ENCODE results near the genes CLCN4, ARHGAP6 and PRPS2.

- RAMPAGE, long total RNA, result no peak
- RRBS, 2 experiments, result no CpG with 5 or more reads among the region's 22 CpGs
CAGE:
- cytosol, long polyA minus RNA, result no peak
- cytosol, long polyA plus RNA, result no peak
- long polyA plus RNA, result no peak
- nucleolus, long total RNA, result no peak
- nucleus, long polyA plus RNA, result no peak
- nucleus, long total RNA, result no peak
Measured at GRCh38 chrX:10133889-10134861, 22.6 kb upstream of the CLCN4 start.

GRCh38 chrX:10143376-10144002 lies 13.3 kb upstream of the CLCN4 start:
- RAMPAGE, long total RNA, result no peak
- RRBS, 2 experiments, result no CpG with 5 or more reads among the region's 7 CpGs
CAGE:
- cytosol, long polyA minus RNA, result no peak
- cytosol, long polyA plus RNA, result no peak
- long polyA plus RNA, result no peak
- nucleolus, long total RNA, result no peak
- nucleus, long polyA plus RNA, result no peak
- nucleus, long total RNA, result no peak

GRCh38 chrX:10156348-10157489 lies at the start of gene CLCN4:
TSS of gene CLCN4 (plus strand) at chrX:10156975.
- RAMPAGE, long total RNA, result no peak
- RRBS, 2 experiments, result 7 to 20% methylated on average over 11 to 14 of the region's 31 CpGs
CAGE:
- cytosol, long polyA minus RNA, result no peak
- cytosol, long polyA plus RNA, result no peak
- long polyA plus RNA, result no peak
- nucleolus, long total RNA, result no peak
- nucleus, long polyA plus RNA, result no peak
- nucleus, long total RNA, result no peak

GRCh38 chrX:11266198-11266660 lies 27.0 kb upstream of the AMELX start:
- RAMPAGE, long total RNA, result no peak
- RRBS, 2 experiments, result no CpG with 5 or more reads among the region's 3 CpGs
CAGE:
- cytosol, long polyA minus RNA, result no peak
- cytosol, long polyA plus RNA, result no peak
- long polyA plus RNA, result no peak
- nucleolus, long total RNA, result no peak
- nucleus, long polyA plus RNA, result no peak
- nucleus, long total RNA, result no peak

GRCh38 chrX:11461547-11461731 lies 168.2 kb downstream of the AMELX start:
- RAMPAGE, long total RNA, result no peak
- RRBS, 2 experiments, result no CpG with 5 or more reads among the region's 3 CpGs
CAGE:
- cytosol, long polyA minus RNA, result no peak
- cytosol, long polyA plus RNA, result no peak
- long polyA plus RNA, result no peak
- nucleolus, long total RNA, result no peak
- nucleus, long polyA plus RNA, result no peak
- nucleus, long total RNA, result no peak

- RAMPAGE, long total RNA, result no peak
- RRBS, 2 experiments, result 30 to 71% methylated on average over 14 to 15 of the region's 55 CpGs
CAGE:
- cytosol, long polyA minus RNA, result start-site peak on the minus strand at chrX:11665358-11665365, 10 reads
- cytosol, long polyA plus RNA, result no peak
- long polyA plus RNA, result no peak
- nucleolus, long total RNA, result no peak
- nucleus, long polyA plus RNA, result no peak
- nucleus, long total RNA, result no peak
Measured at GRCh38 chrX:11664859-11665571, 705 bp downstream of the ARHGAP6 start.

DNA sequence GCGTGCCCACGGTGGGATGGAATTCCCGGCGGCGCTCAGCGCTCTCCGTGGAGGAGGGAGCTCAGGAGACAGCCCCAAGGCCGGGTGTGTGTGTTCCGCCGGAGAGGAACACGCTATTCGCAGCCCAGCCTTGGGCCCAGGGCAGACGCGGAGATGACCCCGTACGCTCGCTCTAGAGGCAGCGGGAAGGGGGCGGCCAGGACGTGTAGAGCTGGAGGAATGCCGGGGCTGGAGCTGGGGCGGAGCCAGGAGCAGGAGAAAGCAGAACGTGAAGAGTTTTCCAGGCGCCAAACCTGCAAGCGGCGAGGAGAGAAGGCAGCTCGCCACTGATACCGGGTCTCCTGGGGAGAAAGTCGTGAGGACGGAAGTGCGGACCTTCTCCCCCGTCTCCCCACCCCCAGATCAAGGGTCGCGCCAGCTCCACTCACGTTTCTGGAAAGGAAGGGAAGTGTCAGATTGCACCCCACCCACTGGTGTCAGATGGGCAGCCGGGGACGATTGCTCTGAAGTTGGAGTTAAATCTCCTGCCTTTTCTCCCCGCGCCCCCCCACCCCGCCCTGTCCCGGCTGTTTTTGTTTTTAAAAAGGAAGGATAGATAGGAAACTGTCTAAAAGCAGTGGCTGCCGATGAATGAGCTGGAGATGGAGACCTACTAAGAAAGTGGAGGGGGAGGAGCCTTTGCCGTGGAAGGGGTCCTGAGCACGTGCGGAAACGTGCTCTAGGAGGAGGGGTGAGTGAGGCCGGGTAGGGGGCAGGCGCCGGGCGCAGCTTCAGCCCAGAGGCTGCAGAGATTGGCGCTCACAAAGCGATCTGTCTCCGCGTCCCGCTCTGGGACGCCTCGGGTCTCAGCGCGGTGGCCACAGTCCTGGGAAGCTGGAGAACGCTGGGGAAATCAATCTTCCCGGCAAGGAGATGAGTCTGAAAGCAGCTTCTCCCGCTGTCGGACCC lies at the start of gene ARHGAP6:
Gene ARHGAP6 (minus strand): TSS at position 349 of the 948 bp plus-strand sequence.
- RAMPAGE, long total RNA, result no peak
- RRBS, 2 experiments, result 25 to 38% methylated on average over 14 to 23 of the region's 63 CpGs
CAGE:
- cytosol, long polyA minus RNA, result no peak
- cytosol, long polyA plus RNA, result no peak
- long polyA plus RNA, result no peak
- nucleolus, long total RNA, result no peak
- nucleus, long polyA plus RNA, result no peak
- nucleus, long total RNA, result no peak

GRCh38 chrX:11792580-11793241 lies 34.7 kb downstream of the MSL3 start:
- RAMPAGE, long total RNA, result no peak
- RRBS, 2 experiments, result no CpG with 5 or more reads among the region's 7 CpGs
CAGE:
- cytosol, long polyA minus RNA, result no peak
- cytosol, long polyA plus RNA, result no peak
- long polyA plus RNA, result no peak
- nucleolus, long total RNA, result no peak
- nucleus, long polyA plus RNA, result no peak
- nucleus, long total RNA, result no peak

DNA sequence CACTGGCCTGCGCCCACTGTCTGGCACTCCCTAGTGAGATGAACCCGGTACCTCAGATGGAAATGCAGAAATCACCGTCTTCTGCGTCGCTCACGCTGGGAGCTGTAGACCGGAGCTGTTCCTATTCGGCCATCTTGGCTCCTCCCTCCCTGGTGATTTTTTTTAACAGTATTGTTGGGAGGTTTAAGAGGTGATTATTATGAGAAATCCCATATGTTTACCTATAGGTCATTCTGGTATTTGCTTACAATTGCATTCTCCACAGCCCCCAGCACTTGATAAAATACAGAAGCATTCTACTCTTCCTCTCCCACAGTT lies 183.1 kb downstream of the MSL3 start:
- RAMPAGE, long total RNA, result no peak
- RRBS, 2 experiments, result no CpG with 5 or more reads among the region's 8 CpGs
CAGE:
- cytosol, long polyA minus RNA, result no peak
- cytosol, long polyA plus RNA, result no peak
- long polyA plus RNA, result no peak
- nucleolus, long total RNA, result no peak
- nucleus, long polyA plus RNA, result no peak
- nucleus, long total RNA, result no peak

GRCh38 chrX:12138534-12139058 lies 323 bp downstream of the FRMPD4 start:
- RAMPAGE, long total RNA, result no peak
- RRBS, 2 experiments, result 27 to 49% methylated on average over 25 of the region's 57 CpGs
CAGE:
- cytosol, long polyA minus RNA, result no peak
- cytosol, long polyA plus RNA, result no peak
- long polyA plus RNA, result no peak
- nucleolus, long total RNA, result no peak
- nucleus, long polyA plus RNA, result no peak
- nucleus, long total RNA, result no peak

DNA sequence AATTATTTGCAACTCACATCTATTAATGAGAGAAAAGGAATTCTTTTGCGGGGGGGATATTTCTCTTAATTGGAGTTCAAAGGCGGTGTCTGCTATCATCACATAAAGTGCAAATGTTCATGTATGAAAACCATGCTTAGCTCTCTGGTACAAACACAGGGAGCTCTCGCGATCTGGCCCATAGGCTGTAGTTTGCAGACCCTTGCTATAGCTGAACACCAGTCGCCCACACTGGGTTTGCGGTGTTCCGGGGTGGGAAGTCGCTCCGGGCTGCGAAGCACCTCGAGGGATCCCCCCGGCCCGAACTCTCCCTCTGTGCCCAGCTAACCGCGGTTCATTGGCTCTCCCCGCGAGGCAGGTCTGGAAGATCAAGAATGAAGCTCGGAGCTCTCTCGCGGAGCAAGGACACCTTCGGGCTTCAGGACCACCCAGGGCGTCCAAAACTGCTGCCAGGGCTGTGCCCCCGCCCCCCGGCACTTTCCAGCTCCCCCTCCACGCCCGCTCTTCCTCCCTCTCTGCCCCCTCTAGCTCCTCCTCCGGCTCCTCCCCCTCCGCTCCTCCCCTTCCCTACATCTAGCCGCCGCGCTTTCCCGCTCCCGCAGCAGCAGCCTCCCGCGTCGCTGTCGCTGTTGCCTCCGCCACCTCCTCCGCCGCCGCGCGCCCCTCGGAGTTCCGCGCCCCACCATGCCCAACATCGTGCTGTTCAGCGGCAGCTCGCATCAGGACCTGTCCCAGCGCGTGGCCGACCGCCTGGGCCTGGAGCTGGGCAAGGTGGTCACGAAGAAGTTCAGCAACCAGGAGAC lies at the start of gene PRPS2:
Gene PRPS2 (plus strand): TSS at position 599 of the 803 bp plus-strand sequence.
- RAMPAGE, long total RNA, result start-site peak on the plus strand centred at position 575 of the sequence, 61 bp wide, 841 and 2,035 reads in 2 replicates
- RRBS, 2 experiments, result 18 to 37% methylated on average over 4 of the region's 54 CpGs
CAGE:
- cytosol, long polyA minus RNA, result start-site peak on the plus strand centred at position 587 of the sequence, 55 bp wide, 295 reads
- cytosol, long polyA plus RNA, result start-site peak on the plus strand centred at position 587 of the sequence, 34 bp wide, 624 and 601 reads in 2 replicates
- long polyA plus RNA, result no peak
- nucleolus, long total RNA, result no peak
- nucleus, long polyA plus RNA, result start-site peak on the plus strand centred at position 590 of the sequence, 32 bp wide, 243 and 554 reads in 2 replicates
- nucleus, long total RNA, result no peak

DNA sequence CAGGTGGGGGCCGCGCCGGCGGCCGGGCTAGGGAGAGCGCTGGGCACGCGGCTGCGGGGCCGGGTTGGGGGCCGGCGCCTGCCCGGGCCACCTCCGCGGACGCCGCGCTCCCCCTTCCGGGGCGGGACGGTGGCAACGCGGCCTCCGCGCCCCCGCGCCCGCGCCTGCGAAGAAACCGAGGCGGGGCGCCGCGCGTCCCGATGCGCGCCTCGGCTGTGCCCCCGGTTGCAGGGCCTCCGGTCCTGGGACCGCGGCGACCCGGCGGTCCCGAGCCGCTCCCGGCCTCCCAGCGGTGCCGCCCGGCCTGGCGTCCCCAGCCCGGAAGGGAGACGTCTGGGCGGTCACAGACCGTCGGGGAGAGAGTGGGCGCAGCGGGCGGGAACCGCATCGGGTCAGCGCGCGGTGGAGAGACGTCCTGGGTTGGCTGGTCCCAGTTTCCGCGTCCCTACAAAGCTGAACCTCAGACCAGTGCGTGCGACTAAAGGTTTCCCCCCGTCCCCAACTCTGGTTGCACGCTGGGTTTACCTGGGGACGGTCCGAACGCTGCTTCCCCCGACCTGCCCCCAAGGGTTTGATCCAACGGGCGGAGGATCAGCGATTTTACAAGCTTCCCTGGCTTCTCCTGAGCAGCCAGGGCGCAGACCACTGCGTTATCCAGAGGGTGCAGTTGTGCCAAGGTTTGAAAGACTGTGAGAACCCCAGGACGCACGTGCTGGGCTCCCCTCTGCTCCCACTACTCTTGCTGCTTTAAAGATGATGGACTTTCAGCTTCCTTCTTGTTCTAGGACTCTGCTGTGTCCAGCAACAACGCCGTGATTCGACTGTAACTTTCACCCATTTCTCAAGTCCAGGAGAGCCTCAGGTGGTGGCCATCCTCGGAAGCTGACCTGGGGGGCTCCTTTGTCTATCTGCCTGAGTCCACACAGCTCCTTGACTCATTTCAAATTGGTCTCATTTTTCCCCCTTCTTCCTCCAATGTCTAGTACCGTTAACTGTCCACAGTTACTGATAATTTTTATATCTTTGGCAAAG lies 721 bp downstream of the PRPS2 start:
- RAMPAGE, long total RNA, result no peak
- RRBS, 2 experiments, result 24 to 30% methylated on average over 6 to 13 of the region's 90 CpGs
CAGE:
- cytosol, long polyA minus RNA, result no peak
- cytosol, long polyA plus RNA, result no peak
- long polyA plus RNA, result no peak
- nucleolus, long total RNA, result no peak
- nucleus, long polyA plus RNA, result no peak
- nucleus, long total RNA, result no peak

- RAMPAGE, long total RNA, result no peak
- RRBS, 2 experiments, result no CpG with 5 or more reads among the region's 13 CpGs
CAGE:
- cytosol, long polyA minus RNA, result no peak
- cytosol, long polyA plus RNA, result no peak
- long polyA plus RNA, result no peak
- nucleolus, long total RNA, result no peak
- nucleus, long polyA plus RNA, result no peak
- nucleus, long total RNA, result no peak
Measured at GRCh38 chrX:12970571-12971295, 4.2 kb upstream of the TMSB4X start.

DNA sequence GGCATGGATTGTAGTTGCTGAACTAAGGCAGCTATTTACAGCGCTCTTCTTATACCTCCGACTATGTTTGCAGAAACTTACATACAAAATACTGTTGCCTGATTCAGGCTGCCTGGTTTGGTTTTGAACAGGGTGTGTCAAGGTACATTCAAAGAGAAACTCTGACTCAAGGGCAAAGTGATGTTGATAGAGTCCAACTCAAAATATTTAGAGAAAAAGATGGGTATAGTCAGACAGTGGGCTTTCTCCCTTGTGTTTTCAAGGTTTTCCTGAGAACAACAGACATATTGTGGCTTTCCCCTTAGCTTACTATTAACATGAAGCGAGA lies 31.0 kb downstream of the FAM9C start:
- RAMPAGE, long total RNA, result no peak
- RRBS, 2 experiments, result no CpG with 5 or more reads among the region's 3 CpGs
CAGE:
- cytosol, long polyA minus RNA, result no peak
- cytosol, long polyA plus RNA, result no peak
- long polyA plus RNA, result no peak
- nucleolus, long total RNA, result start-site peak on the minus strand centred at position 83 of the sequence, 8 bp wide, 29 reads
- nucleus, long polyA plus RNA, result no peak
- nucleus, long total RNA, result no peak

DNA sequence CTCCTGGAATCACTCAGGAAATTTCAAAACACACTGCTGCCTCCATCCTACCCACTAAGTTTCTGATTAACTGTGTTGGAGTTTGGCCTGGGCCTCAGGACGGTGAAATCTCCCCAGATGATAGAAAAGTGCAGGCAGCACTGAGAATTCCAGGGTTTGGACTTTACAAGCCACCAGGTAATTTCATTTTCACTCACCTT lies 3.4 kb upstream of the FAM9C start:
- RAMPAGE, long total RNA, result no peak
- RRBS, 2 experiments, result no CpG with 5 or more reads among the region's 1 CpG
CAGE:
- cytosol, long polyA minus RNA, result no peak
- cytosol, long polyA plus RNA, result no peak
- long polyA plus RNA, result no peak
- nucleolus, long total RNA, result no peak
- nucleus, long polyA plus RNA, result no peak
- nucleus, long total RNA, result no peak

GRCh38 chrX:13151667-13152577 lies 107.5 kb upstream of the FAM9C start:
- RAMPAGE, long total RNA, result no peak
- RRBS, 2 experiments, result no CpG with 5 or more reads among the region's 11 CpGs
CAGE:
- cytosol, long polyA minus RNA, result no peak
- cytosol, long polyA plus RNA, result no peak
- long polyA plus RNA, result no peak
- nucleolus, long total RNA, result no peak
- nucleus, long polyA plus RNA, result no peak
- nucleus, long total RNA, result no peak

DNA sequence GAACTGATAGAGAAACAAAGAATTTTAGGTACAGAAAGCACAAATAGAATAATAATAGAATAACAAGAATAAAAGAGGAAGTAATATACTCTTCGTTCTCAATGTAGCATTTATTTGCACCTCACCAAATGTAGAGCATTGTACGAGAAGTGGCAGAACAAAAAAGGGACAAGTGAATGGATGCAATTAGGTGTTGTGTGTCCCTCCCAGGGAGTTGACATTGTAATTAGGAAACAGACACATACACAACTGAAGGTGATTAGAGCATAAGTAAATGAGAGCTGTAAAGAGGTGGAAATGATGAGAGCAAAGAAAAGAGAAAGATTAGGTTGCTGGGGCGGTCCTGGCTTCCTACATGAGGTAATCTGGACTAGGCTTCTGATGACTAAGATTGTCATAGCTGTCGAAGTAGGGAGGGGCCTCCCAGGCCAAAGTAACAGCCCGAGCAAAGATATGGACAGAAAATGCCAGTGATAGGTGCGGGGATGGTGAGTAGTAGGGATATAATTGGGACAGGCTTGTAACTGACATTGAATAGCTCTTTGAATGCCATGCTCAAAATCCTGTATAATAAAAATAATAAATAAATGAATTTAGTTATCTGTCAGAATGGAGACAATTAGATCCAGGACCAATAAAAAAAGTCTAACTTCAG lies 10.5 kb downstream of the RAB9A start:
- RAMPAGE, long total RNA, result no peak
- RRBS, 2 experiments, result no CpG with 5 or more reads among the region's 6 CpGs
CAGE:
- cytosol, long polyA minus RNA, result no peak
- cytosol, long polyA plus RNA, result no peak
- long polyA plus RNA, result no peak
- nucleolus, long total RNA, result no peak
- nucleus, long polyA plus RNA, result no peak
- nucleus, long total RNA, result no peak

DNA sequence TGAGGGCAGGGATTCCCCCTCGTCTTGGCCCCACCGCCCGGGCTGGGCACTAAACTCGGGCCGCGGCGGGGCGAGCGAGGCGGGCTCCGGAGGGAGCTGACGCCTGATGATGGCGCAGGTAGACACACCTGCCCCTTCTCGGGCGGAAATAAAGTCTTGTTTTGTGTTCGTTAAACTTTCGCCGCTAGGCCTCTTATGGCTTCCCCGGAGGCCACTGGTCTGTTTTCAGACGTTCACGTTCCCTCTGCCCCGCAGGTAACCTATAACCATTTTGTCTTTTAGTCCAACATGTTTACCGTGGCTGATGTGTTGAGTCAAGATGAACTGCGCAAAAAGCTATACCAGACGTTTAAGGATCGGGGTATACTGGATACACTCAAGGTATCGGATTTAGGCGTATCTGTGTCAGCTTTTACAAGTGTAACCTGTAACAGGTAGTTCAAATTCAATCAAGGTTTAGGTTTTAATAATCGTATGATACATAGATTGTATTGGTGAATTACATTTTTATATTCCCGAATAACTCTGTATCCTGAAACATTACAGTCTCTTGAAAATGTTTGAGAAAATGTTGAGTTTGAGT lies 509 bp downstream of the OFD1 start:
- RAMPAGE, long total RNA, result no peak
- RRBS, 2 experiments, result under 1 to 3% methylated on average over 6 to 12 of the region's 30 CpGs
CAGE:
- cytosol, long polyA minus RNA, result no peak
- cytosol, long polyA plus RNA, result start-site peak on the plus strand centred at position 166 of the sequence, 43 bp wide, 42 and 39 reads in 2 replicates
- long polyA plus RNA, result no peak
- nucleolus, long total RNA, result no peak
- nucleus, long polyA plus RNA, result no peak
- nucleus, long total RNA, result no peak

- RAMPAGE, long total RNA, result no peak
- RRBS, 2 experiments, result no CpG with 5 or more reads among the region's 5 CpGs
CAGE:
- cytosol, long polyA minus RNA, result start-site peak on the plus strand at chrX:13753440-13753449, 34 reads
- cytosol, long polyA plus RNA, result no peak
- long polyA plus RNA, result no peak
- nucleolus, long total RNA, result no peak
- nucleus, long polyA plus RNA, result no peak
- nucleus, long total RNA, result no peak
Measured at GRCh38 chrX:13752812-13753563, 18.4 kb downstream of the OFD1 start.

GRCh38 chrX:14027720-14028103 lies 2.0 kb downstream of the GEMIN8 start:
- RAMPAGE, long total RNA, result no peak
- RRBS, 2 experiments, result no CpG with 5 or more reads among the region's 3 CpGs
CAGE:
- cytosol, long polyA minus RNA, result no peak
- cytosol, long polyA plus RNA, result no peak
- long polyA plus RNA, result no peak
- nucleolus, long total RNA, result no peak
- nucleus, long polyA plus RNA, result no peak
- nucleus, long total RNA, result no peak